Left cardiac atrium (tissue), 1 donor: Measurements from ENCODE around the genes CST8 and CST1.

DNA sequence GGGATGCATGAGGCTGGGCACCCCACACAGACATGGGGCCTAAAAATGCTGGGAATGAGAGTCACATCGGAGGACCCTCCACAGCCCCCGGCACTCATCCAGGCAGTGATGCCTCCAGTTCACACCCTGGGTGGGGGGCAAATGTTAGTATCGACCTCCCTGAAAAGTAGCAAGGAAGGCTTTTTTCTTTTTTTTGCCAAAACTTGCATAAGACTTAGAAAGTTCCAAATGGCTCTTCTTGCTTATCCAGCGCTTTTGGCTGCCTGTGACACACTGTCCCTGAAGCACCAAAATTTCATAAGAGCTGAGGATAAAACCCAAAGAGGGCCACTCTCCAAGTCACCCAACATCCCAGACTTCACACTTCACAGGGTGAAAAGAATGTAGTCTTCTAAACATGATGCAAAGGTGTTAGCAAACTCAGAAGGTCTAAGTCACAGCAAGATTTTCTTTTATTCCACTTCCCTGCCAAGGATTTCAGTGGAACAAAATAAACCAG is 44.4 kb upstream of the CD93 start:
- PRO-cap, result no peak

GRCh38 chr20:23135703-23136226 is 49.6 kb upstream of the CD93 start:
- PRO-cap, result no peak

DNA sequence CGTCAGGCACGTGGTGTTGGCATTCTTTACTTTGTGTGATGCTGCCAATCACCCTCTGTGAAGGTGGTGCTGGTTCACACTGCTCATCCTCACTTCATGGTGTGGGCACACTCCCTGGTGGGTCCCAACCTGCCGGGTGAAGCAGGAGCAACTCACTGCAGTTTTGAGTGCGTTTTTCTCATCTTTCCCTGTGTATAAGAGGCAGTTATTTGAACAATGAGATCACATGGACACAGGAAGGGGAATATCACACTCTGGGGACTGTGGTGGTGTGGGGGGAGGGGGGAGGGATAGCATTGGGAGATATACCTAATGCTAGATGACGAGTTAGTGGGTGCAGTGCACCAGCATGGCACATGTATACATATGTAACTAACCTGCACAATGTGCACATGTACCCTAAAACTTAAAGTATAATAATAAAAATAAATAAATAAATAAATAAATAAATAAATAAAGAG is 53.6 kb upstream of the CD93 start:
- PRO-cap, result no peak

DNA sequence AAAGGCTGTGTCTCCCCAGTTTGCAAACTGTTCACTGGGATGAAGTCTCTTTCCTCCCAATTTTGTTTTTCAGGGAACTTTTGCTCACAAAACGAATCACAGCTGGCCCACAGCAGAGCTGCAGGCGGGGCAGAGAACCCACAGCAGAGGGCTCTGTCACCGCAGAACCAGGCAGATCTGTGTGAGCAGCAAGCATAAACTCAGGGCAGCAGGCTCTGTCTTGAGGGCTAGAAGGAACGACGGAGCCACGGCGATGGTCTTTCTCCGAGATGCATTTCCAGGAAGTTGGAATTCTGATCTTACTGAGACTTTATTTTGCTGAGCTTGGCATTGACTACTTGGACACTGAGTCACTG is 106.5 kb upstream of the NXT1 start:
- PRO-cap, result no peak

- PRO-cap, result bidirectional peak, plus-strand start at chr20:23350160, minus-strand start at chr20:23350064; bidirectional peak, plus-strand start at chr20:23350430, minus-strand start at chr20:23350272; bidirectional peak, plus-strand start at chr20:23350769, minus-strand start at chr20:23350486
Observed at GRCh38 chr20:23349869-23350701, 506 bp upstream of the NXT1 start.

DNA sequence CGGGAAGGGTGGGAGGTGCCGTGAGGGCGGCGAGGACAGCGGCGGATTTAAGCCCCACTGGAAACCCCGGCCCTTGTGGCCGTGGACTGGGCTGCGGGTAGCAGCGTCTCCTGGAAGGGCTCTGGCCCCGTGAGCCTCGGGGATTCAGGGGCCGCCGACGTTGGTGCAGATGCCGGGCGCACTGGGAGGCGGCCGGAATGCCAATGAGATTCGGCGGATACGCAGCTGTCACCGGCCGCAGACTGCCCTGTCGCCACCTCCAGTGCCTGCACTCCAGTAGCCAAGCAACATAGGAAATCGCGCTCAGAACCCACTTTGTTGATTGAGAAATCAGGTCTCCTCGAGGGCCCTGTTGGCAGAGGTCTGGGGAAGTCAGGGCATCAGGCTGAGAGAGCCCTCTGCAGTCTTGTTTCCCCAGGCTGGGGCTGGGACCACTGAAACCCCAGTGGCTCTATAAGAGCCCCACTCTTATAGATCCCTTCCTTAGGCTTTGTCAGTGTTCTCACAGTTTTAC is 592 bp downstream of the GZF1 start:
- PRO-cap, result no peak

DNA sequence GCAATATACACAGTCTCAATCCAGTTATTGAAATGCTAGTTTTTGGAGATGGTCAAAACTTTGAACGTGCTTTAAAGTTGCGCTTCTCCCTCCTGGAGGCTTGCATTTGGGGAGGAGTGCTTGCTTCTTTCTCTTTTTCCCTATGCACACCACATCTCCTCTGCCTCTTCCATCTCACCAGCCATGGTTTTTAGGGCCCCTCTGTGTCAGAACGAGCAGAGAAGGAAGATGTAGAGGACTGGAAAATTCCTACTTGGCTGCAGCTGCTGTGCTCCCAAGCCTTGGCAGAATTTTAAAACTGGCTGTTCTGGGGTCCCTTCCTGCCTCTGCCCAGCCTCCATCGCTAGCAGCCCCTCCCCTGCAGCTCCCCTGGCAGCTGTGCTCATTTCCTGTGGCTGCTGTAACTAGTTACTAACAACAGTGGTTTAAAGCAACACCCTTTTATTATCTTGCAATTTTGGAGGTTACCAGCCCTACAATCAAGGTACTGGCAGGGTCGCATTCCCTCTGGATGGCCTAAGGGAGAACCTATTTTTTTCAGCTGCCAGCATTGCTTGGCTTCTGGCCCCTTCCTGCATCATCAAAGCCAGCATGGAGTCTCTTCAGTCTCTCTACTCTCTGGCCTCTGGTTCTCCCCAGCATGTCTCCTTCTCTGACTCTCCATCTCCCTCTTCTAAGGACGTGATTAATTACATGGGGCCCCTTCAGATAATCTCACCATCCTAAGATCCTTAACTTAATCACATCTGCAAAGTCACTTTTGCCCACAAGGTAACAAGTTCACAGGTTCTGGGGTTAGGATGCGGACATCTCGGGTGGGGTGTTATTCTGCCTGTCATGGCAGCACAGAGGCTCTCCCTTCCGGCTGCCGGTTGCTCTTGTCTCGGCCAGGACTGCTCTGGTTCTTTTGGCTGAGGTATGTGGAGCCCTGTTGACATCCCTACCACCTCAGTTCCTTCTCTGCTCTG is 3.8 kb upstream of the CST11 start:
- PRO-cap, result no peak

DNA sequence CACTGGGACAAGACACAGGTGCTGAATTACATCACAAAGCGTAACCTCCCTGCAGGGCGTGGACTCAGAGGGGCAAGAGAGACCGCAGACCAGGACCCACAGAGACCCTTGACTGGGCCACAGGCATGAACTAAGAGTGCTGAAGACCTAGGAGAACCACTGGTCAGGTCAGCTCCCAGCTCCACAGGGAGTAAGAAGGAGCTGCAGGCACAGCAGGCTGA is at the start of gene CST8:
Gene CST8 (plus strand): TSS at position 101 of the 221 bp plus-strand sequence.
- PRO-cap, result no peak

DNA sequence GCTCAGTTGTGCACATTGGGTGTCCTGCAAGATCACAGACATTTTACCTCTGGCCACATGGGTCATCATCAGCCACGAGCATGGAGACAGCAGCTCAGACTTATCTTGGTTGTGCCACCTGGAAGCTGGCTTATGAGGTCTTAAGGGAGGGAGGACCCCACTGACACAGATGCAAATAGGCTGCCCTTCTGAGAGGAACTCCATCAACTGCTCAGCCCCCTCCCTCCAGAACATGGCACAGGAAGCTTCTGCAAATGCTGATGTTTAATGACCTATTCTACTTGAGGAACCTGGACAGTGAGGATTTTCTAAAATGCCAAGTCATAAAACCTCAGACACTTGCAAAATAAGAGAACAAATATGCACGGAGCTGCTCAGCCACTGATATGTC is 3.6 kb downstream of the CST9 start:
- PRO-cap, result no peak

DNA sequence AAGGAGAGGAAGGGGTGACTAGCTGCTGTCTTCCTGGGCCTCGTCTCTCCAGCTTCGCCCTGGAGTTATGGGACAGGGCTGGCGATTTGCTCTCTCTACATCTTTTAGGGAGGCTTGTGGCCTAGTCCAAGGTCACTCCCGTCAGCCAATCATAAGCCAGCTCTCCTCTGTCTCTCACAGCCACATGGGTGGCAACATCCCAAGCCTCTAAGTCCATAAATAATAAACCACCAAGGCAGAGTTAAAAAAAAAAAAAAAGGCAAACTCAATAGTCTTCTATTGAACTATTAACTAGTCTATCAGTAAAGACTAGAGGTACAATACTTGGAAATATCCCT is 7.3 kb downstream of the CST3 start:
- PRO-cap, result no peak

GRCh38 chr20:23631692-23631891 is 6.2 kb downstream of the CST3 start:
- PRO-cap, result no peak

- PRO-cap, result no peak
Observed at GRCh38 chr20:23750873-23751072, at the start of gene CST1. Gene CST1, minus strand, starts transcription at chr20:23750935.

DNA sequence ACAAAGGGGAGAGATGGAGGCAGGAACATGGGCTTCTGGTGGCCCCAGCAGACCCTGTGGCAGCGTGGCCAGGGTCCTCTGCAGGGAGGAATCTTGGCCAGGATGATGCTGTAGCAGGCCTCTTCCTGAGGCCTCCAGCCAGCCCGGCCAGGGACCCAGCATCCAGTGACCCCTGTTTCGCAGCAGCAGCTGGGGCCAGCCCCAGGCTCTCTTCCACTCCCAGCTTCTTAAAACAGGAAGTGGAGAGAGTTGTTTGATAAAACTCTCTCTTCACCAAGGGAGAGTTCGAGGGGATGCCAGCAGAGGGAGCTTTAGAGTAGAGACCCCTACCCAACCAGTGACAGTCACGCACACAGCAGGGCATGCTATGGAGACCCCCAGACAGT is 10.1 kb downstream of the GGTLC1 start:
- PRO-cap, result no peak

DNA sequence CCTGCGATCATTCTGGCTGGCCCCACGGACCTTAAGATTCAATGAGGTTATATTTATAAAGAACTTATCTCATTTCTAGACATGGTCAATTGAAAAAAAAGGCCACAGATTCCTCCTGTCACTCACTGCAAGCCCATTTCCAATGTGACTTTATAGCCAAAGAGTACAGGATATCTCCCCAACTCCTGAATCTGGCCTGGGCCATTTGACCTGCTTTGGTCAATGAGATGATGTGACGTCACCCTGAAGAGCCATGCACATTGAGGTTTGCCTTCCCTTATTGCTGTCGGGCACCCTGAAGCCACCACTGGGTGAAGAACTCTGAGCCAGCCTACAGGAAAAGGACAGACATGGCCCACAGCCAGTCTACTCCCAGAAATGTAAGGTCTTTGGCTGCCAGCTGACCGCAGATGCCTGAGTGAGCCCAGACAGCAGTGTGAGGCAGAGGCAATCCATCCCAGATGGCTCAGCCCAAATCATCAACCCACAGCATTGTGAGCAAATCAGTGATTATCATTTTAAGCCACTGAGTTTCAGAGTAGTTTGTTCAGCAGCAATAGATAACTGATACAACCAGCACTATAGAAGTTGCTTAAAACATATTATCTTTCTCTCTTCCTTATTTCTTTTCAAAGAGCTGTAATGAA is 3.7 kb upstream of the SYNDIG1 start:
- PRO-cap, result no peak

GRCh38 chr20:24746476-24746700 is 202.7 kb upstream of the CST7 start:
- PRO-cap, result no peak

DNA sequence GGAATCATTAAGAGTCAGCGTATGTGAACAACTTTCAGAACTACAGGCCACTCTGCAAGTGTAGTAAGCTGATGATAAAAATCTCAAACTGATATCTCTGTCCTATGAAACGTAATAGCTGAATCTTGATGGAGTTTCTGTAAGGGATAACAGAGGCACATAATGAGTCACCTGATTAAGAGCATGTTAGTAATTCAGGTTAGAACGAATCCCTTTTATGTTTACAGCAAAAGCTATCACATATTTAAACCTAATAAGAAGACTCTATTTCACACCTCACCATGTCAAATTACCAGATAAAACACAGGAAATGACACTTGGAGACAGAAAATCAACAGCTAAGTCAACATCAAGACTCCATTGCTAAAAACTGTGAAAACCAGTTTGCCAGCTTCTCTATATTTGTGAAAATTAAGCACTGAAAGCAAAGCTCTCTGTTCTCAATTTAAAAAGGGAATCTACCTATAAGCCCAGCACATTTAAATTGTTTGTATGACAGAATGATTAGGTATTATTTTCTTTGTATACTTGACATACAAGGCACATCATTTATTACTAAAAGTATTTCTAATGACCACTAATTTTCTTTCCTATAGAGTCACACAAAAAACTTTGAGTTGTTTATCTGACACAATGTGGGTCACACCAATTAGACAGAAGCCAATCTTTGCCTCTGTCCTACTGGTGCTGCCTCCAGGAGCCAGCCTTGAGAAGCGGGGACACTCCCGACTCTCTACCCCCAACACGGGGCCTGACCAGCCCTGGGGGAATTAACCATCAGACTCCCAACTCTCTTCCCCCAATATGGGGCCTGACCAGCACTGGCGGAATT is 12.0 kb downstream of the CST7 start:
- PRO-cap, result no peak

- PRO-cap, result no peak
Observed at GRCh38 chr20:24963781-24964256, 14.8 kb downstream of the CST7 start.

DNA sequence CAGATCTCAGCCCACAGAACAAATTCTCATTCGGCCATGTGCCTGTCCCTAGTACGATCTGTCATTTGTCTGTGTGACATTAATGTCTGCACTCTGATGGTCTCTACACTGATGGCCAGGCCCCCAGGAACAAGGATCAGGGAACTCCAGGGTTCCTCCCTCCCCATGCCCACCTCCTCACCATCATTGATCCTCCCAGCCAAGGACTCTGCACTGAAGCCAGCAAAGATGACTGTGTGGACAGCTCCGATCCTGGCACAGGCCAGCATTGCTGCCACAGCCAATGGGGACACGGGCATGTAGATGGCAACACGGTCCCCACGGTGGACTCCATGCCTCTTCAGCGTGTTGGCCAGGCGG is 27.4 kb downstream of the ACSS1 start:
- PRO-cap, result no peak

DNA sequence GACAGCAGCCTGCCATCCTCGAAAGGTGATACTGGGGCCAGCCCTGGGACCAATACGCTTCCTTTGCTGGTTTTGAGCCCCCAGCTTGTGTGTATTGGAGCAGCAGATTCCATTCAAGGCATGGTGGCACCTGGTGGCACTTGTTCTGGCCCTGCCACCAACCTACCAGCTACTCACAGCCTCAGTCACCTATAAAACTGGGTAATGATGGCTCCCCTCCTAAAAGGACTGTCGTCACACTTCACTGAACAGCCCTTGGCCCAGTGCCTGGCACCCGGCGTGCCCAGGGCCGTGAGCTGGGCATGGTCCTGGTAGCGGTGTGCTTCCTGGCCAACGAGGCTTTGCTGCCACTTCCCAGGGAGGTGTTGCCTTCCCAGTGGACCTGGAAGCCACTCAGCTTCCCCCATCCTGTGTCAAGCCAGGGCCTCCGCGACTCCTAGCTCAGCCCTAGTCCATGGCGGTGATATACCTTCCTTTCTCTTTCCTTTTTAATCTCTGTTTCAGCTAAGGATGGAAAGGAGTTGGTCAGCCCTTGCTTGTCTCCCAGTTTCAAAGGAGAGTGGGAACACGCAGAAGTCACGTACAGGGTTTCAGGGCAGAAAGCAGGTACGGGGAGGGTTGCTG is 25.3 kb downstream of the ENTPD6 start:
- PRO-cap, result no peak

GRCh38 chr20:25227490-25228026 is 20.3 kb upstream of the PYGB start:
- PRO-cap, result no peak